OVCAR3 (cell line): ENCODE data around the gene PTAR1.

GRCh38 chr9:68749317-68750099, 30.4 kb upstream of the PABIR1 start:
- RRBS = no CpG with 5 or more reads among the region's 6 CpGs

- RRBS = no CpG with 5 or more reads among the region's 10 CpGs
These were observed 81.6 kb downstream of the PABIR1 start for GRCh38 chr9:68861403-68862005.

DNA sequence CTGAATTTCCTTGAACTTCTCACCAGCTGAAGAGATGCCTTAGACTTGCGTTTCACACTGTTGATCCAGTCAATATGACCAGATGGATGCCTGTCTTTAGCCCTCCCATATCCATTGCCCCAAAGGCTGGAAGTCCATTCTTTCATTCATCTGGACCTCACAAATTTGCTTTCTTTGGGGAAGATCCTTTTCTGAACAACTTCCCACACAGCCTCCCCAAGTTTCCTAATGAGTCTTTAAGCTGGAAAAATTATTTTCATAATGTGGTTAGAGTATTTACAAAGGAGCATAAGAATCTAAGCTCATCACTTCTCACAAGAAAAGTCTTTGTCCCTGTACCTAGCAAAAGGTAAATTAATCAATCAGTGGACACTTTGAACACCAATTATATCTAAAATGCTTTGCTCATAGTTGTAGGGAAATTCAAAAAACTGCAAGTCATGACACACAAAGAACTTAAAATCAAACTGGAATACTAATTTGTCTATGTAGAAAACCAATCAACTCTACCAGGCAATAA, 98.4 kb downstream of the PABIR1 start:
- RRBS = no CpG with 5 or more reads among the region's 1 CpG

GRCh38 chr9:68894303-68894769, 114.5 kb downstream of the PABIR1 start:
- RRBS = no CpG with 5 or more reads among the region's 11 CpGs

DNA sequence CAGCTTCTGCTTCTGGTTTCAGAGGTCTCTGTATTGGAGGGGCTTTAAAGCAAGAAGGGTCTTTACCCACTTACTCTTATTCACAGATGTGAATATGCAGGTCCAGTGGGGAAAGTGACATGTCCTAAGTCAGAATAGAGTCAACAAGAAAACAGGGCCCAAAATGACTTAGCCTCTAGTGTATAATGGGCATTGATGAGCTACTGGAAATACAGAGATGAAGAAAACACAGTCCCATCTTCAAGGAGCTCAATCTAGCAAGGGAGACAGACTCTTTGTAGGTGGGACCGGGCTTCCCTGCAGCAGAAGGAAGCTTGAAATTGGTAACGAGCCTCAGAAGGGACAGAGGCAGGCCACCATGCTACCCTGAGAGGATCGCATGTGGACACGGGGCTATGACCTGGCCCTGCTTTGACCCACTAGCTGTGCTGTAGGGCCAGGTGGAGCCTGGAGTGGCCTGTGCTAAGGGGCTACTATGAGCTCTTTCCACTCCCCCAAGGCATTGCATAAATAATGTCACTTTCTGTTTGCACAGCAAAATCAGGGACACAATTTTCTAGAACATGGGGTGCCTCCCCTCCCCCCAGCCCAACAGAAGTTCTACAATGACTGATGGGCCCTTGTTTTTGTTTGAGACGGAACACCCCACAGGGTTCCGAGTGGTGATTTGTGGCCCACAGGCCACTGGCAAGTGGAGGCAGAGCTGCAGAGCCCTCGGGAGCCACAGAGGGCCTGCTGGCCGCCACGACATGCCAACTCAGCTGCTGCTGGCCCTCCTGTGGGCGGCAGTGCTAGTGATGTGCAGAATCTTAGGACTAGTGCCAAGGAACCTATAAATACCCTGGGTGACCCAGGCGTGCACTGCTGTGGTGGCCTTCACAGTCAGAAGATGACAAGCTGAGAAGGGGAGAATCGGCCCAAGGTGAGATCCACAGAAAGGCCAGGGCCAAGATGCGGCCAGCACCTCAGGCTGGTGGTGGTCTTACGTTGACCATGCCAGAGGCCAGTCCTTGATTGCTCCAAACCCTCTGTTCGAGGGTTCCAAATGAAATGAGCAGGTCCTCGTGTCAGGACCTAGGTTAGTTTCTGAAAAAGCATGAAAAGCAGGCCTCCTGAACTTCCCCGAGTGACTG, 32.6 kb downstream of the FXN start:
- RRBS = no CpG with 5 or more reads among the region's 17 CpGs

DNA sequence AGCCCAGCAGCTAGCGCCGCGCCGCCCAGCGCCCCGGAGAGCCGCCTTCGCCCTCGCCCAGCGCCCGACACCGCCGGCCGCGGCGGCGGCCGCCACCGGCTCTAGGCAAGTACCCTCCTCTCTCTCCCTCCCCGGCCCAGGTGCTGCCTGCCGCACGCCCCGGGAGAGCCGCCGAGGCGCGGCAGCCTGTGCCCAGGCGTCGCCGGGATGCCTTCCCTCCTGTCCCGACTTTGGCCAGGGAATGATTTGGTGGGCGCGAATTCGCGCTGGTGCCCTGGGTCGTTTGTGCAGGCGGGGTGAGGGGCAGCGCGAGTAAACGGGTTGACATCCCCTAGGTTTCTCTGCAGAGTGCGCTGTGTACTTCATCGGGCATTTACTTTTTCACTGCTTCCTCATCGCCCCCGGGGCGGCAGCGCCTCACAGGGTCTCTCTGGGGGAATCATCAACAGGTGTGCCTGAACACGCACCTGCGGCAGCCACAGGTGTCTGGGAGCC, 52.4 kb upstream of the TJP2 start:
- RRBS = 3% methylated on average over 21 of the region's 48 CpGs

DNA sequence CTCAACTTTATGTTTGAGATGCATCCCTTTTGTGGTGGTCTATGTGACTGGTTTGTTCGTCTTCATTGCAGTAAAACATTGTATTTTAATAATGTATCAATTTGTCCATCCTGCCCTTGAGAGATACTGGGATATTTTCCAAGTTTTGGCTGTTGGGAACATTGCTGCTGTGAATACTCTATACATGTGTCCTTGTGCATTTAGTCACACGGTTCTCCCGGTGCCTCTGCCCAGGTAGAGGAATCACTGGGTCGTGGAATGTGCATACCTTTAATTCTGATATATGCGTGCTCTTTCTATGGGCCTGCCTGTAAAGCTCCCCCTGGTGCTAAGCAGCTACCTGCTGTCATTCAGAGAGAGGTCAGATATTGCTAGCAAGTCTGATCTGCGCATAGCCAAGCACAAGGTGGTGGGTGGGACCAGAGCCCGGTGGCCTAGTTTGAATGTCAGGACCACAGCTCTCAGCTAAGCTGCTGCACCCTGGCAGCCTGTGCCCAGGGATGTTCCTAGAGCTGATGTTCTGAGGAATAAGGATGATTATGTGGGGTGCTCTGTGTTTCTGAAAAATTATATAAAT, 33.3 kb downstream of the TJP2 start:
- RRBS = no CpG with 5 or more reads among the region's 7 CpGs

DNA sequence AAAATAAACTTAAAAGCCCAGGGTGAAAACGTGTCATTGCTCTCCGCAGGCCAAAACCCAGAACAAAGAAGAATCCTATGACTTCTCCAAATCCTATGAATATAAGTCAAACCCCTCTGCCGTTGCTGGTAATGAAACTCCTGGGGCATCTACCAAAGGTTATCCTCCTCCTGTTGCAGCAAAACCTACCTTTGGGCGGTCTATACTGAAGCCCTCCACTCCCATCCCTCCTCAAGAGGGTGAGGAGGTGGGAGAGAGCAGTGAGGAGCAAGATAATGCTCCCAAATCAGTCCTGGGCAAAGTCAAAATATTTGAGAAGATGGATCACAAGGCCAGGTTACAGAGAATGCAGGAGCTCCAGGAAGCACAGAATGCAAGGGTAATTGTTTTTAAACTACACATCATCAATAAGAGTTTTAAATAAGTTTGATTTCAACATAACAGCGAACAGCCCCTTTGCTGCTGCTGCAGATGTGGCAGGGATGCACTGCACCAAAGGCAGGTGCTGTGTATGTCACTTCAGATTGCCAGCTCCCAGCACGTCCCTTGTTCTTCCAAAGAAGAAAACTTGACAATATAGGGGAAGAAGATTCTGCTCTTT, 73.9 kb upstream of the ENTREP1 start:
- RRBS = no CpG with 5 or more reads among the region's 6 CpGs

- RRBS = no CpG with 5 or more reads among the region's 3 CpGs
These were observed 51.6 kb downstream of the ENTREP1 start for GRCh38 chr9:69376617-69376958.

- RRBS = no CpG with 5 or more reads among the region's 10 CpGs
These were observed 61.7 kb downstream of the ENTREP1 start for GRCh38 chr9:69386485-69387274.

DNA sequence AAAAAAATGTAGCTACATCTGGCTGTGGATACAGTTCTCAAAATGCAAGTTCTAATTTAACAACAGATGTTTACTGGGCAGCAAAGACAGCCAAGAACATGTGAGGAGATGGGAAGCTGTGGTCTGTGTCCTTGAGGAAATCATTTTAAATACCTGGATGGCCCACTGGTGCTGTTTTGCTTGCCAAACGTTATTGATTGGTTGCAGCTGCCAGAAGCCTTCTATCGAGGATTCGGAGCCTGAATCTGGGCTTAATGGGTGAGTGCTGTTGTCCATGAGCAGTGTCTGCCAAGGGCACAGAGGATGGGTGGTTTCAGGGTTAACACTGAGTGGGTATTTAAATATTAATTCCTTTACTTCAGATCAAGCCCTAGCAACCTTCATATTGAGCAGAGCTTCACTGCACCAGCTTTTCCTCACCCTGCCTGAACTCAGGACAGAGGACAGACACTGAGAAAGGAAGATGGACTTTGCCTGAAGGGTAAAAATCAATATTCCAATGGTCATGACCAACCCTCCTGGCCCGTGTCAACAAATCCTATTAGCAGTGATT, 92.1 kb downstream of the APBA1 start:
- RRBS = no CpG with 5 or more reads among the region's 4 CpGs

DNA sequence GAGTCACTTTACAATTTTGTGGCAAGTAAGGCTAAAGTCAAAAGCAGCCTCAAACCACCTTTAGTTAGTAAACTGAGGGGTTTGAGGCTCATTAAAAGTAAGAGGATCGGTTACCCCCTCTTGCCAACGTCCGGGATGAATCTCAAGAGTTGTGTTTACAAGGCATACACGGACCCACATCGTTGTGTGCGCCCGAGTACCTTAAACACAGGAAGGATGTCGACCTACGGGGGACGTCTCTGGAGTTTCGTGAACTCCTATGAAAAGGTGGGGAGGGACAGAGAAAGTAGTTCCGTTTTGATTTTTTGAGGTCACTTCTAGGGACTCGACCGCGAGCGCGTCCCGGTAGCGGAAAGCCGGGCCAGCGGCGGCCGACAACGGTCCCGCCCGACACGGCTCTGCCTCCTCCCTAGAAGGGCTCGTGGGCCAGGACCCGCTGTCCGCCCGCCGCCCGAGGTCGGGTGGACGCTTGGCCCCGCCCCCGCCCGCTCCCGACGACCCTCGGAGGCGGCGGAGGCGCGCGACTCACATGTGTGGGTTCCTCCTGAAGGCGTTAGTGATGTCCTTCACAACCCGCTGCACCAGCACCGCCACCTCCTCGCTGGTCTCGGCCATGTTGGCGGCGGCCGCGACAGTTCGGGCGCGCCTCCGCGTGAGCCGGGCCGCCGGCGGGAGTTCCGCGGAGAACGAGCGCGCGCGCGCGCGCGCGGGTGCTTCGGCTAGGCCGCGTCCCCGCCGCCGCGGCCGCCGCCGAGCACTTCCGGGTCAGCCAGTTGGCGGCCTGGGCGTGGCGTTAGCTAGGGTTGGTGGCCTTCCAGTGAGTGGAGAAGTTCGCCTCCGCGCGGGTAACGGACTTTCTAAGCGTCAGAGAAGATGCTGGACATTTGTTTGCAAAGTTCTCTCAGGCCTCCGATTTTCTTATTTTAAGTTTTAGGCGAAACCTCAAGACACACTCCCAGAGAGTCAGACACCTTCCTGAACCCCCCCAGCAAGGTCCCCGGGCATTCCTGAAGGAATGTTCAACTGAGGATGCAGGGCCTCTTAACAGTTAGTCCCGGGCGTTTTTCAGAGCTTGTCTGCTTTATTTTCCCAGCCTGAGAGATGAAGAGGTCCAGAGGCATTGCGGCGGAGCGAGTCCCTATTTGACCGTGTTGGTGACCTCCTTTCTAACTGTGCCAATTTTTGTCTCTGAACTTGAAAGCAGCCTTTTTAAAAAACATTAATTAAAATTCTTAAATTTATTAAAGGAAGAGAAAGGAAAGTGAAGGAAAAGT, at the start of gene PTAR1:
PTAR1 (minus strand) TSS at position 688 of the 1,274 bp plus-strand sequence.
- RRBS = 6% methylated on average over 20 of the region's 105 CpGs

- RRBS = no CpG with 5 or more reads among the region's 14 CpGs
These were observed 3.8 kb upstream of the PTAR1 start for GRCh38 chr9:69763357-69764242.

DNA sequence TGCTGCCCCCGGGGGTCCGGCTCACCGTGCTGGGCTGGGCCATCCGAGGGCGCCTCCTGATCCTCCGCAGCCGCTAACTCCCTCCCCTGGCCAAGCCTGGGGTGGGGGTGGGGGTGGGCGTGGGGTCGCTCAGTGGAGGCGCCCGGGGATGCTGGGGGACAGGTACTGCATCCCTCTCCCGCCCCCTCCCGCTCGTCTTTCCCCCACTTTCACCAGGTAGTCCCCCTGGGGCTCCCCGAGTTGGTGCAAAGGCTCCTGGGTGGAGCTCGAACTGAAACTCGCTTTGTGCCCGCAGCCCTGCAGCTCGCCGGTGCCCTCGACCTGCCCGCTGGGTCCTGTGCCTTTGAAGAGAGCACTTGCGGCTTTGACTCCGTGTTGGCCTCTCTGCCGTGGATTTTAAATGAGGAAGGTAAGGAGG, 650 bp downstream of the MAMDC2 start:
- RRBS = 7% methylated on average over 5 of the region's 25 CpGs

GRCh38 chr9:70386355-70387548, 27.7 kb downstream of the KLF9 start:
- RRBS = no CpG with 5 or more reads among the region's 10 CpGs

DNA sequence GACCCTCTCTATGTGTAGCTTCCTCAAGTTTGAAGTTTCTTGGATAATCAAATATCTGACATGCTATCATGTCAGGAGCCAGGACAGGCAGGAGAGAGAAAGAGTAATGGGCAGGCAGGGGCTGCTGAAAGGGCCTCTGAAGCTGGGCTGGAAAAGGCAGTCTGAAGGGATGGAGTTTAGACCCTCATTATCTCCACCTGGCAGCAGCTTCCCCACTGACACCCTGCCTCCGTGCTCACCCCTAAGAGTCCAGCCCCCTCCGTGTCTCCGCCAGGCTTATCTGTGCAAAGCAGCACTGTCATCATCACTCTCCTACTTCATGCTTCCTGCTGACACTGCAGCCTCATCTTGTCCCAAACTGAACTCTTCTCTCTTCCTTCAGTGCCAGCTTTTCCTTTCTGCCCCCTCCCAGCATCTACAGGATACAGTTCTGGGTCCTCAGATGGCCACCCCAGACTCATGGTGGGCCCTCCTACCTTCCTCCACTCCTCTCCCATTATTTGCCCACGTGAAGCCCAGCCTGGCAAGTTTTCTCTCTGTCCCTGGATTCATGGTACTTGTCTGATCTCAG, 70.9 kb upstream of the KLF9 start:
- RRBS = no CpG with 5 or more reads among the region's 4 CpGs

GRCh38 chr9:71766465-71767236, 1.7 kb downstream of the CEMIP2 start:
- RRBS = no CpG with 5 or more reads among the region's 5 CpGs

DNA sequence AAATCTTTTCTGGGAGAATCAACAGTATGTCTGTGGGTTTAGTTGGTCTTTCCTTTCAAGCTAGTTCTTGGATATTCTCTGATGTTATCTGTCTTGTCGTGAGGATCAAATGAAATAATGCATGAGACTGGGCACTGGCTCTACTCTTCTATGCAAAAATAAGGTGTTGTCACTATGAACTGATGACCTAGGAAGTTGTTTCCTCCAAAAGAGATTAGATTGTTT, 21.7 kb upstream of the GDA start:
- RRBS = no CpG with 5 or more reads among the region's 1 CpG

DNA sequence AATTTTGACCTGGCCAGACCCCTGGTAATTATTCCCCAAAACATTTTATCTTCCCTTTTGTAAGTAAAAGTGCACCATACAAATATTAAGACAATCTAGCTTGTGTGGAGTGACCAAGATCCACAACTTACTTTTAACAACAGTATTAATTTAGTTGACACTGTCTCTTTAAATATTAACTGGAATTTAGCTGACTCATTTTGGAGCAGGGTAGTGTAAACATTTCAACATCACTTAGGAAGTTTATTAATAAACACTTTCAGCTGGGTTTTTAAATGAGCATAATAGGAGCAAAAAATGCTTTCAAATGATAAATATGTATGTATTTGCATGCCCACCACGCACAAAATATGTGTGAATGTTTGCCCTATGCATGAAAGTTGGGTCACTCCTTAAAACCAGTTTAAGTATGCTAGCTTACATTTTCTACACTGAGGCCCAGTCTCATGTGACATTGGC, 3.0 kb downstream of the ZFAND5 start:
- RRBS = no CpG with 5 or more reads among the region's 1 CpG

DNA sequence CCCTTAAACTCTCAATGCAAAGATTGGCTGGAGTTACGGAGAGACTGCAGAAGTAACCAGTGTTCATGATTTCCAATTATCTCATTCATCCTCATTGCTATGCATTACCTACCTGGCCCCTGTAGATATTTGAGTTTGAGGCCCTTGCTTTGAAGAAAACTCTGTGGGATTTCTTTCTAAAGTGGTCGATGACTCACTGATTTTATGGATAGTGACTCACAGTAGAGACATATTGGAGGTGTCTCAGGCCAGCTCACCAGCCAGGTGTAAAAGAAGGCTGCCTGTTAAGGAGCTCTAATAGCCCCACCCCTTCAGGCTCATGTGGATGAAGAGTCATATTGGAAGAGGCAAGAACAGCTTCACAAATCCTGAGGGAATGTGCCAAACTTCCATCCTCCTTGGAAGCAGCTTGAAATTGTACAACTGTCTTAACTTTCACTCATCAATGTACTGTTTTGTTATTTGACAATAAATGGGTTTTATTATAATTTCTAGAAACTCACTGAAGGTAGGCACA, 44.4 kb upstream of the TMC1 start:
- RRBS = no CpG with 5 or more reads among the region's 2 CpGs